B cell (primary cell): Measurements from ENCODE around the genes ENSG00000237378 and DACH1.

GRCh38 chr13:59666367-59667027 lies 497.2 kb downstream of the DIAPH3 start:
- PRO-cap, result no peak
- CAGE, long polyA plus RNA, result no peak

DNA sequence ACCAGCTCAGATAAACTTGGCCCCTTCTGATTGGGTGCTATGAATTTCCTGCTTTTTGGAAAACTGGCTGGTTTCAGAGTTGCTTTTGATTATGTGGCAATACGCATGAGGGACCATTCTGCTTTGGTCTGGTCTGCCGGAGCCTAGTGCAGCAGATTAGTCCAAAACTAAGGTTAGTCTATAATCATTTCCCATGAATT lies 2.1 kb upstream of the DIAPH3 start:
- PRO-cap, result no peak
- CAGE, long polyA plus RNA, result no peak

- PRO-cap, result no peak
- CAGE, long polyA plus RNA, result no peak
Measured at GRCh38 chr13:60509508-60509950, 112.5 kb downstream of the TDRD3 start.

DNA sequence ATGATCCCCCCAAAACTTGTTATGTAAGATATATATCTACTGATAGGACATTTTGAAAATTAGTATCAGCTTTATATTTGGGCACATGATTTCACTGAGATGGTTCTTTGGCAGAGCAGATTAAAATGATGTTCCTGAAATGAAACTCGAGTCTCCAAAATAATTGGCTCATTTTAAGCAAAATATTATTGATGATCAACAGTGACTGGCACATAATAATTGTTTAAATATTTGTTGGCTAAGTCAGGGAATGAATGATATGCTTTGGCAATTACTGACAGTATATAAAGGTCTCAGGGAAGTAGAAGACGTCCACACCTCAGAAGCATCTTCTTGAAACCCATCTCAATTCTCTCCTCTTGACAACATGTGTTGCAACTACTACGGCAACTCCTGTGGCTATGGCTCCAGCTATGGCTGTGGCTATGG lies at the start of gene ENSG00000237378:
Gene ENSG00000237378, plus strand, starts transcription at position 308 of the 429 bp plus-strand sequence.
- PRO-cap, result no peak
- CAGE, long polyA plus RNA, result no peak

GRCh38 chr13:66825009-66825340 lies 405.2 kb downstream of the PCDH9 start:
- PRO-cap, result unidirectional peak, minus-strand start at chr13:66825190
- CAGE, long polyA plus RNA, result no peak

DNA sequence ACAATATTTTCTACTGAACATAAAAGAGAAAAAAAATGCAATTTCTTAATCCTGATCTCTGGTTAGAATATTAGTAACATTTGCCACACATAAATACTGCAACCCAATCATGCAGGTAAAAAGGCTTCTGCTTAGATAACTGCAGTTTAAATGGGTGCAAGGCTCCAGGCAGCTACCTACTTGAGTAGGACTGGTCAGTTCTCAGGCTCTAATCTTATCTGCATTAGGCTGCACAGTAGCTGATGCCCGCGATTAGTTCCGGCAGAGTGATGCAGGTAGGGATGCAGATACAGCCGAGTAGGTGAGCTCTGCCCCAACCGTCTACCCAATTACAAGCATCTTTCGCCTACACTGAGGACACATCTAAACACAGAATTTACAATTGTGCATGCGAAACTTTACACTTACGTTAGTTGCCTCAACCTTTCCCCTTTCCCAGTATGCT lies 742 bp downstream of the PCDH9 start:
- PRO-cap, result no peak
- CAGE, long polyA plus RNA, result no peak

GRCh38 chr13:67230779-67231580 lies 844 bp upstream of the PCDH9 start:
- PRO-cap, result no peak
- CAGE, long polyA plus RNA, result no peak

GRCh38 chr13:71475617-71476055 lies 391.4 kb downstream of the DACH1 start:
- PRO-cap, result no peak
- CAGE, long polyA plus RNA, result no peak

- PRO-cap, result no peak
- CAGE, long polyA plus RNA, result no peak
Measured at GRCh38 chr13:71479098-71479516, 387.9 kb downstream of the DACH1 start.

GRCh38 chr13:71865742-71866855 lies 905 bp downstream of the DACH1 start:
- PRO-cap, result no peak
- CAGE, long polyA plus RNA, result no peak

GRCh38 chr13:71866856-71867798 lies at the start of gene DACH1:
Gene DACH1, minus strand, starts transcription at chr13:71867204.
- PRO-cap, result no peak
- CAGE, long polyA plus RNA, result no peak

DNA sequence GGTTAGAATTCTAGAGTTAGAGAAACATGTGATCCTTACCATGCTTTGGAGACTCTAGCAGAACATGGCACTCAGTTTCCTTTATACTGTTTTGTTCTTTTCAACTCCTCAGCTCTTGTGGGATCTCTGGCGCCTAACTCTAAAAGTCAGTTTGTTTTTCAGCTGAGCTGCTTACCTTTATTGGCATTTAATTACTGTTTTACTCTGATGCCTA lies 87.5 kb upstream of the KLF5 start:
- PRO-cap, result no peak
- CAGE, long polyA plus RNA, result no peak

GRCh38 chr13:72980022-72980400 lies 78.8 kb upstream of the KLF5 start:
- PRO-cap, result no peak
- CAGE, long polyA plus RNA, result no peak

- PRO-cap, result no peak
- CAGE, long polyA plus RNA, result no peak
Measured at GRCh38 chr13:73141034-73141918, 82.5 kb downstream of the KLF5 start.

GRCh38 chr13:73177938-73178634 lies 119.3 kb downstream of the KLF5 start:
- PRO-cap, result no peak
- CAGE, long polyA plus RNA, result no peak

DNA sequence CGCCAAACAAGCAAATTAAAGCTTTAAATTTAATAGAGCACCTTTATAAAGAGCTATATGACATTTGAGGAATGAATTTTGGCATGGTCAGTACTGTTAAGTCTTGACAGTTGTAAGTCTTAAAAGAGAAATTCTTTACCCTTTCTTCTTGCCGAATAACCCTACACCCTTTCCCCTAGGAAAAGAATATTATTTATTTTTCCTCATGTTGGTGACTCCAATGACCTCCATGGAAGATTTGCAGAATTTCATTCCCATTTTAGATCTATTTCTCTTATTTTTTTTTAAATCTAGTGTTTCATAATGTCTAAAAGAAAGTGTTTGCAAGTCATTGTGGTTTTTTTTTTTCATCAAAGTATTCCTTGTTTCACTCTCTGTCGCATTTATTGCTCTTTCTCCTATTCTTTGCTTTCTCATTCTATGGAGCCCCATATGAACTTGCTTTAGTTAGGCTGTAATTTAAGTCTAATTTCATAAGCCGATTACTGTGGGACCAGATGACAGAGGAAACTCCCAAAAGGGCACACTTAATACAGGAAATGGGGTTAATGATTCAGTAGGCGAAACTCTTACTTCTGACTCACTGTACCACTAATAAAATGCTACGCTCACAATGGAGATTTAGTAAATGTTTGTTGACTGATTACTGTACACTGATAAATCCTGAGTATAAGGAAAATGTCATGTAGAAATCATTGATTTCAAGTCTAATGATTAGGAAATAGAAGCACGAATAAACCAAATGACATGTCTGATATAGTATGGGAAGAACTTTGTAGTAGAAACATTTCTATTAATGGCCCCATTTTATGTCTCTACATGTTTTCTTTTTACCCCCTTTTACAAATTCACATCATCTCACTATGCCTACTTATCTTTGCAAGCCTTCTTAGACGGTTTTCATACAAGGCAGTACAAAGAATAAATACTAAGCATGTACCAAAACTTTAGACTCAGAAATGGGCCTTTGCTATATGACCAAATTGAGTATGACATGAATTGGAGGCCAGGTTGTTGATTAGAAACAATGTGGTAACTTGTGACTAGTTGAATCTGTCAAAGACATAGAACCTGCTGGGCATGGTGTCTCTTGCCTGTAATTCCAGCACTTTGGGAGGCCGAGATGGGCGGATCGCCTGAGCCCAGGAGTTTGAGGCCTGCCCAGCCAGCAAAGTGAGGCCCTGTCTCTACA lies 276.4 kb downstream of the KLF5 start:
- PRO-cap, result no peak
- CAGE, long polyA plus RNA, result no peak

DNA sequence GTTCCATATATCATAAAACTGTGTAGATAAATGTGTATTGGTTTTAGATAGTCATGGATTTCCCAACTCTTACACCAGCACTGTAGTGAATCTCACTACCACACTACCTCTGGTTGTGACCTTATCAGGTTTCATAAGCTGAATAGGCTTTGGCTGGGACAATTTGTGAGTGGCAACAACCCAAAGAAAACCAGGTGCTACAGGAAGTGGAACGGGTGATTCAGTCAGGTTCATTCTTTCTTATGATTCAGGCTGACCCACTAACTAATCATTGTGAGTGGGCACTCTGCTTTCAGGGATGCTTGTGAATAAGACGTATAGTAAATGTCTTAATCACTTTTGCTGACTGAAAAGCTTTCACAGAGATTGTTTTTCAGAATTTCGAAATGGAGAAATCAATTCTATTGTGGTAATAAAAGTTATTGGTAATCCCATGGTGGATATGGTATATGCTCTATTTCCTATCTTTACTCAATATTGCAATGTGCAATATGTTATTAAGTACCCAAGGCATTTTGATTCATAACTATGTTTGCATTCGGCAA lies 362.8 kb downstream of the KLF5 start:
- PRO-cap, result no peak
- CAGE, long polyA plus RNA, result no peak

- PRO-cap, result no peak
- CAGE, long polyA plus RNA, result no peak
Measured at GRCh38 chr13:73520558-73520988, 461.8 kb downstream of the KLF5 start.

DNA sequence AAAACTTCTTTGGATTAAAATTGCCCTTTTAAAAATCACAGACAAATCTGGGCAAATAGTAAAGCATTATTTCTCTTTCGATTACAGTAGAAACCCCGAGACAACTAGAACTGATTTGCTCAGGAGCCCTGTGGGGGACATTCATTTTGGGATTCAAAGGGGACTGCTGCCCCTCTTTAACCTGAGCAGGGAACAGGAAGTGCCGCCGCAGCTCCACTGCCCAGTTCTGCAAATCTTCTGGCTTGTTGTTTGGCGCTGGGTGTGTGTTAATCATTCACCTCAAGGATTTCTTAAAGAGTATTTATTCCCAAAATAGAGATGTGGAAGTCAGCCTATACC lies 559.4 kb downstream of the KLF5 start:
- PRO-cap, result no peak
- CAGE, long polyA plus RNA, result no peak

- PRO-cap, result no peak
- CAGE, long polyA plus RNA, result no peak
Measured at GRCh38 chr13:73859971-73860302, 801.1 kb downstream of the KLF5 start.